Urinary bladder (tissue), 3 donors: ENCODE measurements around the genes AHNAK, TMEM179B, STX5, SLC22A10 and LGALS12.

- PRO-cap: no peak
- RAMPAGE, long total RNA: no peak
These were observed 27.4 kb downstream of the SCGB1A1 start for GRCh38 chr11:62446107-62446659.

GRCh38 chr11:62462099-62462660 lies 43.3 kb downstream of the SCGB1A1 start:
- PRO-cap: no peak
- RAMPAGE, long total RNA: no peak

DNA sequence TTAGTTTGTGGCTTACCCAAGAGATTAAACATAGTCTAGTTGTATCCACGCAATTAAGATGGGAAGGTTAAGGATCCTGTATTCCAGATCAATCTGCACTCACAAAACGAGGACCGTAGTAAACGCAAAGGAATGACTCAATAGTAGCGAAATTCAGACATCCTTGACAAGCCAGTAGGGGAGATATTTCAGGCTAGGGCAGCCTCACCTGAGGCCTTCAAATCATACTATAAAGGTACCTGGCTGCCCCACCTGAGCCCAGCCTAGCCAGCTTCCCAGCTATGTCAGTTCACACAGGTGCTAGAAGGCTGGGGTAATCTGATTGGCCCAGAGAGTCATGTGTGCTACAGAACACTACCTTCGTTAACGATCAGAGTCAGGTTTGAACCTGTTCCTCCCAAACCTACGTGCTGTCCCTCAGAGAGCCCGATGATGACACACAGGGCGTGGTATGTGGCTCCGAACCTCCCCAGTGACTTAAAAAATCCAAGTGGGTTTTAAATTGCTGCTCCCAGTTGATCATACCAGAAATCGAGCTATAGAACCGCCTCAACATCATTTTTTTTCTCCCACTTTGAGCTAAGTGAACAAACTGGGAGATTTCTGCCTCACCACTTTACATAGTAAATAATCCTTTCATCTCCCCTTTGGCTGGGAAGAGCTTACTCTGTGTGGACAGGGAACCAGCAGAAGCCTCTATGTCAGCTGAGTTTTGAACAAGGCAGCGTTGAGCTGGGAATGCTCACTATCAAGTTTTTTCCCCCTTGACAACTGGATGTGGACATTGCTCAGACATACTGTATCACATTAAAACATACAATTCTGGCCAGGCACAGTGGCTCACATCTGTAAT lies 46.3 kb downstream of the AHNAK start:
- PRO-cap: no peak
- RAMPAGE, long total RNA: no peak

DNA sequence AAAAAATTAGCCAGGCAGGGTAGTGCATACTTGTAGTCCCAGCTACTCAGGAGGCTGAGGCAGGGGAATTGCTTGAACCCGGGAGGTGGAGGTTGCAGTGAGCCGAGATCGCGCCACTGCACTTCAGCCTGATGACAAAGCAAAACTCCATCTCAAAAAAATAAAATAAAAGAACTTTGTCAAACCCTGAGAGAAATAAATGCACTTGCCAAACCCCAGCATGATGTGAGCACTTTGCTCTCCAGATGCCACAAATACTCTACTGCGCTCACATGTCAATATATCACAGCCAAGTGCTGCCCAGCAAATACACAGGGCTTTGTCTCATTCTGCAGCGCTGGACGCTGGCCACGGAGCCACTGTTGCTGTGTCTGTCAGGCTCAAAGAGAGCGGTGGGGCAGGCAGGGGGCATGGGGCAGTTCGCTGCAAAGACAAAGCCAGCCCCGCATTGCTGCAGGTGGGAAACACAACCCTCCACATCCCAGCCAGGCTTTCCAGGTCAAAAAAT lies 45.1 kb downstream of the AHNAK start:
- PRO-cap: bidirectional peak, plus-strand start at position 327 of the sequence, minus-strand start at position 256 of the sequence
- RAMPAGE, long total RNA: no peak

- PRO-cap: no peak
- RAMPAGE, long total RNA: no peak
These were observed 27.0 kb downstream of the AHNAK start for GRCh38 chr11:62519584-62519988.

- PRO-cap: bidirectional peak, plus-strand start at chr11:62546900, minus-strand start at chr11:62546806
- RAMPAGE, long total RNA: no peak
These were observed at the start of gene AHNAK for GRCh38 chr11:62546639-62547004. TSS of gene AHNAK (minus strand) at chr11:62546806.

- PRO-cap: no peak
- RAMPAGE, long total RNA: no peak
These were observed 2.2 kb upstream of the AHNAK start for GRCh38 chr11:62548568-62549401.

DNA sequence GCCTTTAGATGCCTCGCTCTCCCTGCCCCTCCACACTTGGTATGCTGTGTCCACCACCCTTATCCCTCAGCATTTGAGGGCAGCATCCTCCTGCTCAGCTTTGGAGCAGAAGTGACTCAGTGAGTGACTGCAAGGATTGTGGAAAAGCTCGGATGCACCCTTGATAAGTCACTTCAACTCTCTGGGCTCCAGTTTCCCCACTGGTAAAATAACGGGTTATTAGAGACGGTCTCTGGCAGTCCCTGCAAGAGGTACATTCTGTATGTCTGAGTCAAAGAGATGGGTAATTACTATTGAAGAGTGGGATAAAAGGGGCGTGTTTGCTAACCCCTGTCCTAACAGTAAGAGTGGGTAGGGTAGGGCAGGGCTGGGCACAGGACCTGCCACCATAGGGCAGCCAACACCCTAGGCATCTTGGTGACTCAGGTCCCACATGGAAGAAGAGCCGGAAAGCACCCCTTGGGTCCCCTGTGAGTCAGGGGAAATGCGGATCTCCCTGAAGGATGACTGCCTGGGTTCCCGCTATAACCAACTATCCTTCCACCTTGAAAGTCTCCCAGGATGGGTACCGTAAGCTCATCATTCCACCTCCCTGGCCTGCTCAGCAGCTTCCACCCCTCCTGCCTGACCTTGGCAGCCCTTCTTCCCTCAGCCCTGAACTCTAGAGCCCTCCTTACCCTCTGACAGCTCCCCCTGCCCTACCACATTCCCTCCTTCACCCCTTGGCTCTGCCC lies 7.3 kb upstream of the AHNAK start:
- PRO-cap: unidirectional peak, minus-strand start at position 75 of the sequence
- RAMPAGE, long total RNA: no peak

- PRO-cap: no peak
- RAMPAGE, long total RNA: no peak
These were observed 3.7 kb downstream of the TUT1 start for GRCh38 chr11:62587708-62587982.

- PRO-cap: bidirectional peak, plus-strand start at chr11:62591837, minus-strand start at chr11:62591547
- RAMPAGE, long total RNA: no peak
These were observed 711 bp upstream of the TUT1 start for GRCh38 chr11:62591731-62592736.

- PRO-cap: no peak
- RAMPAGE, long total RNA: no peak
These were observed 1.7 kb downstream of the MTA2 start for GRCh38 chr11:62599798-62600536.

- PRO-cap: no peak
- RAMPAGE, long total RNA: no peak
These were observed 1.2 kb downstream of the MTA2 start for GRCh38 chr11:62600537-62600890.

DNA sequence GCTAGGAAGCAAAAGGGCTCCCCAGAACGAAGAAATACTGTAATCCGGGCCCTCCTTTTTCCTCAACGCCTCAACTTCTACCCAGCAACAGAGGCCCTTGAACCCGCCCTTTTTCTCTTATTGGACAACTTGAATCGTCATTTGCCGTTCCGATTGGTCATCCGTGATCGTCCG lies 457 bp upstream of the HNRNPUL2 start:
- PRO-cap: bidirectional peak, plus-strand start outside the sequence, minus-strand start at position 72 of the sequence
- RAMPAGE, long total RNA: no peak

DNA sequence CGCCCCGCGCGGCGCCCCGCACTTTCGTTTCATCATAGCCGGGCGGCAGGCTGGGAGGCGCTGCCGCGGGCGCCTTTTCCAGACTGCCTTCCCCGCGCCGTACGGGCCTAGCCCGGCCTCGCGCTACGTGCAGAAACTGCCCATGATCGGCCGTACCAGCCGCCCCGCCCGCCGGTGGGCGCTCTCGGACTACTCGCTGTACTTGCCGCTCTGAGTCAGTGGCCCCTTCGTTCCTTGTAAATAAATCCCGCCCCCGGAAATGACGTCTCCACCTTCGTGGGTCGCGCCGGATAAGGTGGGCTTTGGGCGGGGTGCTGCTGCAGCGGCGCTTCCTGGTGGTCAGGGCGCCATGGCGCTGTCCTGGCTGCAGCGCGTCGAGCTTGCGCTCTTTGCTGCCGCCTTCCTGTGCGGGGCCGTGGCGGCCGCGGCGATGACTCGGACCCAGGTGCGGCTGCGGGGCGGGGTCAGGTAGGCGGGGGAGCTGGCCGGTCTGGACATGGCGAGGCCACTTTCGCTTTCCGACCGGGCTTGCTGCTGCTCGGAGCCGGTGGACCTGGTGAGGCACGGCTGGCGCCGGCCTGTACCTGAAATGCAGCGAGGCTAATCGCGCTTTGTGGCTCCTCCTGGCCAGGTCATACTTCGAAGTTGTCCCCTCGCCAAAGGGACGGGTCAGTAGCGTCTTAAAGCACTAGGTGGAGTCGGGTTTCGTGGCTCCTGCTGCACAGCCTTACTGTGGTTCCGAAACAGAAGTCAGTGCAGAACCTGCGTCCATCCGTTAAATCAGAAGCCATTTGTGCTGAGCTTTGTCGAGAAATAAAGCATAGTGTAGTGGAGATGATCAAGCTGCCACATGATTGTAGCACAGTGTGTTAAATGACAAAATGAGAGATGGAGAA lies at the start of gene TMEM179B:
TMEM179B (plus strand) TSS at position 320 of the 896 bp plus-strand sequence.
- PRO-cap: bidirectional peak, plus-strand start at position 322 of the sequence, minus-strand start at position 204 of the sequence; unidirectional peak, minus-strand start at position 405 of the sequence
- RAMPAGE, long total RNA: start-site peak on the plus strand centred at position 335 of the sequence, 32 bp wide, 882 and 119 reads in 2 replicates

DNA sequence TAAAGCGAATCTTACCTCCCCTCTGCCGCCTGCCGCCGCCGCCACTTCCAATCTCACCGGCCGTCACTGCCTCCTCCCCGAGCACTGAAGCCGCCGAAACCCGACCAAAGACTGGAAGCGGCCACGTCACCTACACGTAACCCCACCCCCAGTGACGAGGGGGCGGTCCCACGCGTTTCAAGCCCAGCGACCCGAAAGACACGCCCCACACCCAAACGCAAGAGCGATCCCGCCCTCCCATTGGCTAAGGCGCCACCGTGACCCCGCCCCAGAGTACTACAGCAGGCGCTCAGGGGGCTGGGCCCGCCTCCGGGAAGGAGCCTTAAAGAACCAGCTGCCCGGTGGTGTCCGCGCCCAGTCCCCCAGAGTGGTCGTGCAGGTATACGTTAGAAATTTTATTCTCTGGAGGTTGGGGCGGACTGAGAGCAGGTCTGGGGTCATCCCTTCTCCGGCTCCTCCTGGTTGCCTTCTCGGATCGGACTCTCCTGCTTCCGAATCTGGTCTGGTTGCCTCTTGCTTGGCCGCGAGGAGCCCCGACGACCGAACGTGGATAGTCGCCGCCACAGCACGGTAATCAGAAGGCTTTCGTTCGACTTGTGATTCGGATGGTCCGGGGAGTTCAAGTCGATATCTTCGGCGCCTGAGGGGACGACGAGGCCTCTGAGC lies at the start of gene STX5:
STX5 (minus strand) TSS at position 113 of the 666 bp plus-strand sequence.
- PRO-cap: bidirectional peak, plus-strand start at position 306 of the sequence, minus-strand start at position 113 of the sequence
- RAMPAGE, long total RNA: no peak

DNA sequence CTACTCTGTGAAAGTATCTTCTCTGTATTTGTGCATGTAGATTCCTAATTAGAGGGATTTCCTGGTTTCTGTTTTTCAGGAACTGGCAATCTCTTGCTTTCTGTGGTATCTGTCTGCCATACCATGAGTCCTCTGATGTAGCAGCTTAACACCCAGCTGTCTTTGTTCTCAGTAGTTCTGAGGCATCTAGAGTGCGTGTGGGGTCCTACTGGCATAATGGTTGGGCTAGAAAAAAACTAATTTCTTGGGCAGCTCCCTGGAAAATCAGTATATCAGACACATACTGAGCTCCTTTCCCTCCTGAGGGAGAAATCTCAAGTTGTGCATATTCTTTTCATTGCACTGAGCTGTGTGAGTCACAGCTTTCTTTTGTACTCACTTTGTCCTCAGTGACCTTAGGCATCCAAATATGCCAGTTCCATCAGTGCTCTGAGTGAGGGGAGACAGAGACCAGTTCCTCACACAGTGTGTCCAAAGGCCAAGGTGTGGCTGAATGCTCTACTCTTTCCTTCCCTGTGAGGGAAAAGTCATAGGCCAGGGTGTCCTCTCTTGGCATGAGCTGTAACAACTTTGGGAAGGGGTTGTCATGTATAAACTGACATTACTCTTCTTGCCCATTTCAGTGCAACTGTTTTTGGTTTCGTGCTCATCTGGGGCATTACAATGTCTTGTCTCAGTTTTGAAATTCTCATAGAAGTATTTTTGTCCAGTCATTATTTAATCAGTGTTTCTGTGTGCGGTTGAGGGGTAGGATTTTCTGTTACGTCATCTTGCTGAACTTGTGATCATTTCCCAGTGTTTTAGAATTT lies 35.6 kb upstream of the SLC22A24 start:
- PRO-cap: no peak
- RAMPAGE, long total RNA: no peak

DNA sequence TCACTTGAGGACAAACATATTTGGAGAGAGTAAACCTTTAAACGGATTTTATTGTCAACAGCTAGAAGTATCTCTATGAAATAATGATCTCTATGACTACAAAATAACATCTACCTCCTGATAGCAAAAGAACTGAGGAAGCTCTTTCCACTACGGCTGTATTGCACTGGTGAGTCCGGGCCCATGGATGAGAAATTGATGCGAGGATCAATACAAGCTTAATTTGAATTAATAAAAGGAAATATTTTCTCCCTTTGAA lies at the start of gene SLC22A10:
SLC22A10 (plus strand) TSS at position 51 of the 259 bp plus-strand sequence.
- PRO-cap: no peak
- RAMPAGE, long total RNA: no peak

DNA sequence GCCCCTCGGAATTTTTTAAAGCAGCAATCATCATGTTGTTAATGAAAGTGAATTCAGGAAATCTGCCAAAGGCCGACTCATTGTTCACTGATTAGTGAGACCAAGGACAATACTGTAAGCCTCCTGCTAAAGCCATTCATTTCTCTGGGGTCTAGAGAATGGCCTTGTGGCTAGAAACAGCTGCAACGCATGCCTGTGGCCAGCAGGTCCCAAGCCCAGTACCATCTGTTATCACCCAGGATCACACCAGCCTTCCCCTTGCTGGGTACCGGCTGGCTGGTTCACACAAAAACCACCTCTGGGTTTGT lies 1.2 kb downstream of the PLAAT5 start:
- PRO-cap: no peak
- RAMPAGE, long total RNA: no peak

- PRO-cap: no peak
- RAMPAGE, long total RNA: no peak
These were observed at the start of gene LGALS12 for GRCh38 chr11:63505692-63506560. TSS of gene LGALS12 (plus strand) at chr11:63506084.

- PRO-cap: unidirectional peak, minus-strand start at chr11:63537305; unidirectional peak, minus-strand start at chr11:63537443; bidirectional peak, plus-strand start at chr11:63537831, minus-strand start at chr11:63537708
- RAMPAGE, long total RNA: no peak
These were observed 740 bp downstream of the PLAAT4 start for GRCh38 chr11:63537148-63537947.